ENCODE results near the genes CDKL3 and TIFAB.

DNA sequence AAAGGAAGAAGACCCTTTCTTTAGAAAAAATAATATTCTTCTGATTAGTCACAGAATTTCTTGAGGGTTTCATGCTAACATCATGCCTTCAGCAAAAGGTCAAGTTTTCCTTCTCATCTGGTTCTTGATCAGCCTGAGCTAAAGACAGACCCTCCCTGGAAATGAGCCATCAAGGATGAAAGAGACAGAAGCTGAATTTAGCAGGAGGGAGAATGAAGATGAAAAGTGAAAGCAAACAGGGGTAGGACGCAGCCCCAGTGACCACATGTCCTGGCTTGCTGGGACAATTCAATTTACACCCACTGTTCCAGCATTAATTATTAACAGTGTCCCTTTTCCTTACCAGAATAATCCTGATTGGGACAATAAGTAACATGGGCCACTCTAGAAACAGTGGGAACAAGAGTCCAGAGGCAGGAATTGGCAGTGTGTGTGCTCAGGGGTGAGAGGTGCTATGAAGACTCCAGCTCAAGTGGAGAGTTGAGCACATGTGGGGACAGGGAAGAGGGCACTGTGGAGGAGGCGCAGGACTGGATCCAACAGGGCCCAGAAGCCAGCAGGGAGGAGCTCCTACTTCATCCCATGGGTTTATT is 147.2 kb downstream of the C5orf15 start:
- PRO-cap: no peak

DNA sequence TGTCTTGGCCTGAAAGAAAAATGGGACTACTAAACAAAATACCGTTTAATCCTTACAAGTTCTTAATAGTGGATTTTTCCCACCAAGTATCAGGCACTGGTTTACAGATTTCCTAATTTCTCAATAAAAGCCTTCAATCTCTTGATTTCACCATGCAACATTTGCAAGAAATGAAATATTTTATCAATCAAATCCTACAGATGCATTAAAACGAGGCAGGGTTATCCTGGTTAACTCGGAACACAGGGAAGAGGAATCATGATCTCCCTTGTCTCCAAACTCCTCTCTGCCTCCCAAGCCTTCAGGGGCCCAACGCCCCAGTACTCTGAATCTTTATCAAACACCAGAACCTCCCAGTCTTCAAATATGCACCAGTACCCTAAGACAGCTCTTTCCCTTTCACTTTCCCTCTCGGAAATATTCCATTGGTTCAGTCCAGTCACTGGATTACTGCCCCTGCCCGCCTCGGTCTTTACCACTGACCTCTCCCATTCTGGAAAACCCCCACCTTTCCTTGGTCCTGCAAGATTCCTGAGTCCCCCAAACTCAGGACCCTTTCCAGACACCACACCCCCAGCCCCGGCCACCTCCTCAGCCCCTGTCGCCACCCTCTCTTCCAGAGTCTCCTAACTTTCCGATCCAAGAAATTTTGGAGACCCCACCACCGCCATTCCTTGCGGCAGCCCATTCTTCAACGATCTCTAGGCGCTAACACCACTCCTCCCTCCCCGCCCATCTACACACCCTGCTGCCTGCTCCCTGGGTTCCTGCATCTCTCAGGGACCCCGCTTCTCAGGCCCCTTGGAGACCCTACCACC is 765 bp downstream of the C5orf15 start:
- PRO-cap: bidirectional peak, plus-strand start at position 481 of the sequence, minus-strand start at position 335 of the sequence

GRCh38 chr5:133995263-133995915 is 9.4 kb downstream of the VDAC1 start:
- PRO-cap: no peak

DNA sequence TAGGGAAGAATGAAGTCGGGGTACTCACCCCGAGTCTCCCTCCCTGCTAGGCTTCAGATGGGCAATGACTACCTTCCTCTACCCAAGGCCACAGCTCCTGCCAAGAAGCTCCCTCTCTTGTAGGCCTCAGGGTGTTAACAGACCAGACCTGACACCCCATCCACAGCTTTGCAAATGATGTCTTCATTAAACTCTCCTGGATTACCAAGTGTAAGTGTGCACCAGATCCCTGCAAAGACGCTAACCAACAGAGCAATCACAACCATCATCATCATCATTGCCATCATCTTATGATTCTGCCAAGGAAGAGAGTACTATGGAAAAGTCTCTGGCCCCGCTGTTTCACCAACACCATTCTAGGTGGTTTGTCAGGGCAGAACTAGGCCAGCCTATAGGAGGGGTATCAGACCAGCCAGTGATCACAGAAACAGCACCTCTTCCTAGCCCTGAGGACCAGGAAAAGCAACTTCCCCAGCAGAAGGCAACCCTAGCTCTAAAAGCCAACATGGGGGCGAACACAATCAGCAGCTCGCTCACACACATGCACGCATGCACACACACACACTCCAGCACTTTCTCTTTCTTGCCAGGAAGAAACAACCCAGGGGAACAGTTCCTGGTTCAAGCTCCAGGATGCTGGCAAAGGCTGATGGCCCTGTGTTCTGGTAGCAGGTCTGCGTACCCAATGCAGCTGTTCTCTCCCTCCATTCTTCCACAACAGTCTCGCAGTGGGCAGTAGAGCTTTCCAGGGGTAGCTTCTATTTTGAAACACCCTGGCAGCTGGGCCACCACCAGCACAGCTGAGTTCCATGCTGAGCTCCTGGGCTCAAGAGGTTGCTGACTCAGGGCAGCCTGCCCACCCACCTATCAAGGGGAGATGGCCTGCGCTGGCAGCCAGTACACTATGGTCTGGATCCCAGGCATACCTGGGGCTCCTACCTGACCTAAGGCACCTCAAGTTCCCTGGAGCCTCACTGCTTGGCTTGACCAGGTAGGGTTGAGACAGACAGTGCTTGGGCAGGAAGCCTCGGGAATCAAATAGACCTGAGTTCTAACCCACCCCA is 4.9 kb downstream of the VDAC1 start:
- PRO-cap: no peak

DNA sequence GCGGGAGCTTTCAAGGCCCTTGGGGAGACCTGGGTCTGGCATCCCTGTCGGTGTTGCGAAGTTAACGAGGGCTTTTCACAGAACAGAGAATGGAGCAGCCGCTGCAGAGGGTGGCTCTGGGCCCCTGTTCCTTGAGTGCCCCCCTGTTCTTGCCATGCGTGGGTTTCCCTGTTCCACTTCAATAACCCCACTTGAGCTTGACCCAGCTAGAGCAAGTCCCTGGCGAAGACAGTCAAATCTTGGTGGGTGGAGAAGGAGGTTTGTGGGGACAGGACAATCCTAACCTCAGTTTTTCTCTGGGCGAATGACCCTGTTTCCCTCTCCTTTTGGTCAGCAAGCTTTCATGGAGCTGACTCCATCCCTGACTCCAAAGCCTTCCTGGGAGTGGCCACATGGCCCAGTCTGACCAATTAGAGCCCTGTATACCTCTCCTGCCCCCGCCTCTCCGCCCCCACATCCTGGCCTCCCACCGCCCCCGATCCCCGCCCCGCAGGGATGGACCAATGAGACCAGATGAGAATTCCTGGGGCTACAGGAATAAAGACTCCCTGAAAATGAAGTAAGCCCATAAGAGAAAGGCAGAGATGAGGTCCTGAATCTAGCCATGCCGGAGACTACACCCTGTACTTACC is 3.0 kb upstream of the VDAC1 start:
- PRO-cap: no peak

DNA sequence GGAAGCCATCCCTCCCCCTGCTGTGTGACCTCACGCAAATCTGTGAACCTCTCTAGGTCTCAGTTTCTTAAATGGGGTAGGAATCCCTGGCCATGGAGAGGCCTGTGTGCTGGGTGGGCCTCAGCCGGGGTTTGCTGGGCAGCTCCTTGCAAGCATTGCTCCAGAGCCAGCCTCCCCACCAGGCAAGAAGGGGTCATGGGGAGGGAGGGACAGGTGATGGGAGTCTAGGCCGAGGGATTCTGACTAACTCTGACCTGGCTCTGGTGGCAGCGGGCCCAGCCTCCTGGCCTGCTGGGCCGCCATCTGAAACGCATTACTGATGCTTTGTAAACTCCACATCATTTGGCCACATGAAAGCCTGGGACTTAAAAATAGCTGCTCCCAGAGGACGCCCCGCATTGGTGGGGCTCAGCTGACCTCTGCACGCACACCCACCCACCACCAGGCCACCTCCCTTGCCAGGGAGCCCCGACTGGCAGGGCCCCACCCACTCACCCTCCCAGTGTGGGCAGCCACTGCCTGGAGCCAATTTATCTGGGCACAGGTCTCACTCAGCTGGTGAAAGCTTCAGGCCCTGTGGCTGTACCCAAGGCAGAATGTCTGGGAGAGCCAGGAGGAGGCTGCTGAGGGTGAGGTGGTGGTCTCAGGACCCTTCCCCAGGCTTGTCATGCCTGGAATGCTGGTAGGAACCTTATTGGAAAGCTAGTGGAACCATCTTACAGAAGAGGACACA is 10.6 kb downstream of the TCF7 start:
- PRO-cap: no peak

DNA sequence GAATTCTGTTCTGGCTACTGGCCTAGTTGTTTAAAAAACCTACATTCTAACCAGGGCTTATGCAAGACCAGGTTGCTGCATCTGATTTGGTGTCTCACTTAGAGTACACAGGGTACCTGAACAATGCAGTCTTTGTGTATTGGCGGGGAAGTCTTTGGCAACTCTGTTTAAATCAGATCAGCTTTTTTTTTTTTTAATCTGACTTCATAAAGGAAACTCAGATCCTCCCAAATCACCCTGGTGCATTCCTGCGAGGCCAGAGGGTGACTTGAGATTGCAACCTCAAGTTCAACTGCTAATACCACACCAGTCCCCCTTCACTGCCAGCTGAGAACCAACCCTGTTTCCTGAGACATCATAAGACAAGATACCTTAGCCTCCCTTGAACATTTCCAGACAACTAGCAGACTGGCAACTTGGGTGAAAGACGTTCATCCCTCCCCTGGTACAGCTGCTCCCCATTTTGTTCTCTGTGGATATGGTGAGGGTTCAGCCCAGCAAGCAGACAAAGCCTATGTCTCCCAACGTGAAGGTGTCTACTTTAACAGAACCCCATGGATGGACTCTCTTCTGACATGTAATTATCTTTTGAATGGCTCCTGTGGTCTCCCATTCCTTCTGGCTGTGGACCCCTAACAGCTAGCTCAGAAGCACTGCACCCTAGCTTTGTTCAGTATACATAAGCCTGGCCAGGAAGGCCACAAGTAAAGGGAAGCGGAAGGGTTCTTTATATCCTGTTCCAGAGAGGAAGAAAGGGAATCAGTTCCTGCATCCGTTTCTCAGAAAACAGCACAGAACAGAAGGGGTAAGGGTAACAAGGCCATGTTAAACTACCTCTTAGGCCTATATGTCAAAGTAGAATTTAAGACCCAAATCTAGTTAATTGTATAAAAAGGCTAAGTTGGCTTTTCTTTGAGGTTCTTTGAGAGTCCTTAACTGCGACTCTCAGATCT is 26.8 kb downstream of the SKP1 start:
- PRO-cap: no peak

- PRO-cap: no peak
Observed at GRCh38 chr5:134175676-134176076, 1.1 kb downstream of the SKP1 start.

GRCh38 chr5:134177719-134178401 is 1.1 kb upstream of the SKP1 start:
- PRO-cap: unidirectional peak, minus-strand start at chr5:134177830; unidirectional peak, minus-strand start at chr5:134177889

- PRO-cap: no peak
Observed at GRCh38 chr5:134195121-134195671, 18.4 kb upstream of the SKP1 start.

DNA sequence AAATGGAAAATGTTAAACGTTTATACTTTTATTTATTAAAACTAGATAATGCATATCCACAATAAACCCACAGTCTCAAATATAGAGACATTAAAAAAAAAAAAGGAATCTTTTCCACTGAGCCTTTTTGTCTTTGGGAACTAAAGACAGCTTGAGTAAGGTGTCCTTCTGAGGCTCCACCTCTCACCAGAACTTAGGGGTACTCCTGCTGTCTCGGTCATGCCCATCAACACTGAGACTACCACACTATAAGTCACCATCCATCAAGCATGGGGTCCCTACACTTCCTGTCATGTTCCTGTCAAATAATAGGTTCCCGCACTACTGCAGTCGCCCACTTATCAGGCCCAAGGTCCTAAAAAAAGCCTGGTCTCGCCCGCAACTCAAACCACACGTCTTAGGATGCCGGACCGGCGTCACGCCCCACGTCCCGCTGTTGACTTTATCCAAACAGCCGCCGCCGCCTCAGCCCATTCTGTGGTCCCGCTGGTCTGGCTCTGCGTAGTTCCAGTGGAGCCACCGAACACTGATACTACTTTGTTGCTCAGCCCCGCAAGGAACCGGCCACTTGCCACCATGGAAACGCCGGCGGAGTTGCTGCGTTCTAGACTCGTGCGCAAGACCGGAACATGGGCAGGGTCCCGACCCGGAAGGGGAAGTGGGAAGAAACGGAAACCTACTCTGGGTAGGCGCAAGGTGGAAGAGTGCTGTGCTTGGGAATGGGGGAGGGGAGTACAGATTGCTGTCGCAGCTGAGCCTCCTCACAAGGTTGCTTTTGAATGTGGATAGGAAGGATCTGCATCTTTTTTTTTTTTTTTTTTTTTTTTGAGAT is at the start of gene CDKL3:
Gene CDKL3, minus strand, starts transcription at position 606 of the 832 bp plus-strand sequence.
- PRO-cap: bidirectional peak, plus-strand start at position 671 of the sequence, minus-strand start at position 596 of the sequence

GRCh38 chr5:134415738-134416335 is 4.2 kb upstream of the CDKN2AIPNL start:
- PRO-cap: no peak

DNA sequence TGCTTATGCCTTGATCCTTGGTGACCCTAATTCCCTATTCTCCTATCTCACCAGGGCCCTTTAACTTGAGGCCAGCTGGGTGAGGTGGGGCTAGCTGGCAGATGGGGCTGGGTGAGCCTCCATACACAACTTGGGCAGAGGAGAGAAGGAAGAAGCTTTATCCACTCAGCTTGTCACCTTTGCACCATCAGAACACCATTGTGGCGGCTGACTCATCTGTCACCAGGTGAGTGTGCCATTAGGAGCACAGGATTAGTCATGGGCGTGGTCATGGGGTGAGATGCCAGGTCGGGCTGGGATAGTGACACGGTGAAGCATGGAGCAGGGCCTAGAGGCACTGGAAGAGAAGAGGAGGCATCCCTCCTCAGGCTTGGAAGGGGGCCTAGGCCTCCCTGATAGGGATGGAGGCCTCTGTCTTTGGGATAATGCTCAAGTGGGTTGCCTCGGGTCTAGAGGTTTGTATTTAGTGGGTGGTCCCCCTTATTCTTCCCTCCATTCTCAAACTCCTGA is 41.3 kb downstream of the SAR1B start:
- PRO-cap: bidirectional peak, plus-strand start at position 309 of the sequence, minus-strand start at position 132 of the sequence

GRCh38 chr5:134626324-134626924 is 6.2 kb downstream of the SAR1B start:
- PRO-cap: no peak

- PRO-cap: no peak
Observed at GRCh38 chr5:134964173-134965114, 3.3 kb upstream of the CATSPER3 start.

DNA sequence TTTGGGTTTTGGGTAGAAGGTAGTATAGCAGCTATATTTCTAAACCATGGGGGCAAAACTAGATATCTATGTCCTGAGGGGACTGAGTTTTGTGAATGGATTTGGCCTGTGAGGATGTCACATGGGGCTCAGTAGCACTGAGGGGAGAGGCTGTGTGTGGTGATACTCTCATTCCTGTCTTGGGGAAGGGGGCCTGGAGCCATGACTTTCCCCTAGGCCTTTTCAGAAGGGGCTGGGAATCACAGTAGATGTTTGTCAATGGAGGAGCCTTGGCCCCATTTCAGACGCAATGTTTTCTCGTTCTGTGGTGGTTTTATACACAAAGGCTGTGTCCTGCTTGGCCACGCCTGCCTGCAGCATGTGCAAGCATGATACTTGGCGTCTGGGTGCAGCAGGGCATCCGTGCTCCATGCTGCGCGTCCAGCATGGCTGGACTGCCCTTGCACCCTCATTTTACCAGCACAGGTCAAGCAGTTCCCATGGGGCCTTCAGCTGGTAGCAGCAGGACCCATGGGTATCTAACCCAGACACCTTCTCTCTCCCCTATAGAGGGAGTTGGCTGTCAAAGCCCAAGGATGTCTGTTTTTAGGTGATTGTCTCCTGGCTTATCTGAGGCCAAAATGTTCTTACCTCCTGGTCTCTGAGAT is 158.2 kb upstream of the PITX1 start:
- PRO-cap: no peak

- PRO-cap: no peak
Observed at GRCh38 chr5:135194727-135195705, 161.0 kb upstream of the PITX1 start.

DNA sequence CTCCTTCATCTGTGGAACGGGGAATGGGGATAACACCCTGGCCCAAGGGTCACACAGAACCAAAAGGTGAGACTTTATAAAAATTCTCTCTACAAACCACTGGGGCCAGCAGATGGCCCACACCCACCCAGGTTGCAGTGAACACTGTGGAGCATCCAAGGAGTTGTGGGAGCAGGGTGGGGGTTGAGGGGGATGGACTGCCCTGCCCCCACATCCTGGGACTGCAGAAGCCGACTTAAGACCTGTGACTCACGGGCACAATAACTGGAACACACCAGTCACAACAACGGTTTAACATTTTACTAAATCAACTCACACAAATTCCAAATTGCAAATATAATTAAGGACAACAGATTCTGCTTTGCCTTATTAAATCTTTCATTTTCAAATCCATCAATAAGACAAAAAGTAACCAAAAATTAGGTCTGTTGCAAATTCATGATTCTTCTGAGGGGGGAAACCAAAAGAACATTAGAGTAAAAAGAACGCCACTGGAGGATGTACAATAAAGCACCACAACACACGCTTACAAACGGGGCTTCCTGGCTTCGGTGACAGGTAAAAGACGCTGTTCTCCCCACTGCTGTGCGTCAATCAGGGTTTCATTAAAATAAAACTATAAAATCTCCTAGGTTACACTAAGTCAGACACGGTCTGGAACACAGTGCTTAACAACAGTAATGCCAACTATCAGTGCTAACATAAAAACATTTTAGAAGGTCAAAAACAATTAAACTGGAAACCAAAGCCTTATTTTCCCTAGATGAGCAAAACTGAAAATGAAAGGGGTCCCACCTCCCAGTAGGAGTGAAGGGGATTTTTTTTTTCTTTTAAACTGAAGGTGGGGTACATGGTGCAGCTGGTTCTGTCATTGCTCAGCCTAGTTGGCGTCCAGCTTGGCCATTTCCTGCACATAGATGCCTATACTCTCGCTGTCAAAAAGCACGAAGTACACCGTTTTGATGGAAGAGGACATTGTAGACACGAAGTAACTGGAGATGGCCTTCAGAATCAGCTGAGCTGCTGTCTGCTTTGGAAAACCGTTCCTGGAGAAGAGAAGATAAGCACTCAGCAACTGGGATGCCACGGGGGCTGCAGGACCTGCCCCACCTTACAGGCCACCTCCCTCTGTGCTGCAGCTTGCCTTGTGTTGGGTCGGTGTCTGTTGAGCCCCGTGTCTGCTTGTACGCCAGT is 64.5 kb downstream of the MACROH2A1 start:
- PRO-cap: no peak

GRCh38 chr5:135452076-135452469 is at the start of gene TIFAB:
Gene TIFAB (minus strand): TSS chr5:135452351.
- PRO-cap: unidirectional peak, minus-strand start at chr5:135452364

DNA sequence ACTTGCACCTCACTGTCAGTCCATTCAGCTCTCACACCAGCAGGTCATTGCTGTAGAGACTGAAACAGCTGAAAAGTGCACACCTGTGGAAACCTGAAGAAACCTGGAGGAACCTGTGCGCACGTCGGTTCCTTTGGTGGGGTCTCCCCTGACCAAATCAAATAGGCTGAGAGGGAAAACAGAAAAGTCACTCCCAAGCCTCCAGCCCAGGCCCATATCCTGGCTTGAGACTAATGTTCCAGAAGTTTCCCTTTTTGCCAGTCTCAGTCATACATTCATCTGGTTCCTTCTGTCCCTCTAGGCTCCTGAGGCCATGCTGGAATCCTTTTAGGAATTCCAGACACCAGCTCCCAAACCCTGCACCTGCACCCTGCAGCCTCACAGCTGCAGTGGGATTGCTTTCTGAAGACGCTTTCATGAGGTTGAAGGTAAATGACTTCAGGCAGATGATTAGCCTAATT is 24.2 kb upstream of the CXCL14 start:
- PRO-cap: no peak